Heart right ventricle (tissue), 2 donors: Measurements from ENCODE around the genes NKD1 and RBL2.

DNA sequence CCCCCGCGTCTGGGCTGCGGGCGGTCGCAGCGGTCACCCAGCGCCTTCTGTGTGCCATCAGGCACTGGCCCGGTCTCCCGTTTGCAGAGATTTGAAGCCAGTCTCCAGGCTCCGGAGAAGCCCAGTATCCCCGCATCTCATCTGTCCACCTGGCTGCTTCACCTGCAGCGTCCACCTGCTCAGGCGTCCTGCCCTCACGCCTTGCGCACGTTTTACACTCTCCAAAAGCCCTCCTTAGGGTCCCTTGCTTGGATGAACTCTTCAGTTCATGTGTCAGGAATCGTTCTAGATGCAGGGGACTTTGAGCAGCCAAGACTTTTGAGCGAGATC lies 776 bp downstream of the HEATR3 start:
- PRO-cap, 2 experiments: no peak in any of the 2 experiments

DNA sequence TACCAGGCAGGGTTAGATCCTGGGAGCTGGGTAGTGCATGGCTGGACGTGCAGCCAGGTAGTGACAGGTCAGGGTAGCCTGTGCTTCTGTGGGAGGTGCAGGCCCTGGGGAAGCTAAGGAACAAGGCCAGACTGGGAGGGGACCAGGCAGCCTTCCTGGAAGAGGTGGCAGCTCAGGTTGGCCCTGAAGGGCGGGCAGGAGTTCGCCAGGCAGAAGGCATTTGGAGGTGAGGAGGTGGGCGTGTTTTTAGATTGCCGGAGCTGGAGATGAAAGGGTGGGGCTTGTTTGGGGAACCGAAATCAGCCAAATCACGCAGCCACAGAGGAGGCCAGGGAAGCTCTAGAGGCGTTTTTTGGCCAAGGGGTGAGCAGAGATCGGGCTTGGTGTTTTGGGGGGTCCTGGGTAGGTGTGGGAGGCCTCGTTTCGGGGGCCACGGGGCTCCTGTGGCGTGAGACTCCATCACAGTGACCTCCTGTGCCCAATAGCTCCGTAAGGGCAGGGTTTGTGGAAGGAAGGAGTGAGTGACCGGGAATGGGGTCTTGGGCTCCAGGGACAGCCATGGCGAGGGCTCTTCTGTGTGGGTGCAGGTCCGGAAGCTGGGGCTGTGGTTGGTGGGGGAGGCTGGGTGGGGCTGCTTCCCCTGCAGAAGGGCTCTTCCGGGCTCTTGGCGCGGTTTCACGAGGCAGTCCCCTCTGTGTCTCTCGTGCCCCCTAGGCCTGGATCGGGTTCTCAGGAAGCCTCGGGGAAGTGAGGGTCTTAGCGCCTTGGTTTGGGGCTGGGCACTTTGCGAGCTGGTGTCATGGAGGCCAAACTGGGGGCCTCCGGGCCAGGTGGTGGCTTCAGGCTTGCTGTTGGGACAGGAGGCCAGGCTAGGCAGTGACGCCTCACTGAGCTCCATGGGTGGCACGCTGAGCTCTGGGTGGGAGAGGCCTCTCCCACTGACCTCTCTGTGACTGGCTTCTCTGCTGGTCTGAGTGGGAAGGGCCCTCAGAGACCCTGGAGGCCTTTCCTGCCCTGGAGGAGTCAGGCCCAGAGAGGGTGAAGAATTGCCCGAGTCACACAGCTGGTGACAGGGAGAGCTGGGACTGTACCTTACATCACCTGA lies 7.8 kb downstream of the ADCY7 start:
- PRO-cap, 2 experiments: peak in 2 of 2 experiments; most common plus-strand start position 645 of the sequence (in 2); most common minus-strand start position 575 of the sequence (in 1)

DNA sequence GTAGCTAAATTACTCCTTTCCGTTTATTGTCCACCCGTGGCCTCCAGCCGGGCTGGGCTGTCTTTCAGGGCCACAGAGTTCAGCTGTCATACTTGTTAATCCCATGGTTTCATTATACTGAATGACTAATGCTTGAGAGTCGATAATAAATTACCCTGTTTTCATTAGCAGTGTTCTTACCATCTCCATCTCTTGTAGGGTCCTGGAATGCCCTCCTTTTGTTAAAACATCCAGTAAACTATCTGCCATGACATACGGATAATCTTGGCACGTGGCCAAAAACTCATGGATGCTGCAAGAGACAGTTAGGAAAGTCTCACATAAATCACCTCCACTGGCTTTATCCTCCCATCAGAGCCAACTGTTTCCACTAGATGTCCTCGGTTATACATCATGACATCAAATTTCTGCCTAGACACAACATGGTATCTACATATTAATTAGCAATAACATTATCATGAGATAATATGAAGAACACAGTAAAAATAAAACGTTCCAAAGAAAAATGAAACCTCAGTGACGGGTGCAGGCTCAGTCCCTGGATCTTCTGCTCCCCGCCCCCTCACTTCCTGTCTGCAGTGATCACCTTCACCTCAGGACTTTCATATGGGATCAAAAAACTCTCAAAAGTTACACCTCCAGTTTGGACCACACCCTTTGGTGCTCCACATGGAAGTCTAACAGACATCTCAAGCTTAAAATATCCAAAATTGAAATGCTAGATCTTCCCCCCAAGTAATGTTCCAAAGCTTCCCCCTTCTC lies 45.2 kb downstream of the BRD7 start:
- PRO-cap, 2 experiments: no peak in any of the 2 experiments

DNA sequence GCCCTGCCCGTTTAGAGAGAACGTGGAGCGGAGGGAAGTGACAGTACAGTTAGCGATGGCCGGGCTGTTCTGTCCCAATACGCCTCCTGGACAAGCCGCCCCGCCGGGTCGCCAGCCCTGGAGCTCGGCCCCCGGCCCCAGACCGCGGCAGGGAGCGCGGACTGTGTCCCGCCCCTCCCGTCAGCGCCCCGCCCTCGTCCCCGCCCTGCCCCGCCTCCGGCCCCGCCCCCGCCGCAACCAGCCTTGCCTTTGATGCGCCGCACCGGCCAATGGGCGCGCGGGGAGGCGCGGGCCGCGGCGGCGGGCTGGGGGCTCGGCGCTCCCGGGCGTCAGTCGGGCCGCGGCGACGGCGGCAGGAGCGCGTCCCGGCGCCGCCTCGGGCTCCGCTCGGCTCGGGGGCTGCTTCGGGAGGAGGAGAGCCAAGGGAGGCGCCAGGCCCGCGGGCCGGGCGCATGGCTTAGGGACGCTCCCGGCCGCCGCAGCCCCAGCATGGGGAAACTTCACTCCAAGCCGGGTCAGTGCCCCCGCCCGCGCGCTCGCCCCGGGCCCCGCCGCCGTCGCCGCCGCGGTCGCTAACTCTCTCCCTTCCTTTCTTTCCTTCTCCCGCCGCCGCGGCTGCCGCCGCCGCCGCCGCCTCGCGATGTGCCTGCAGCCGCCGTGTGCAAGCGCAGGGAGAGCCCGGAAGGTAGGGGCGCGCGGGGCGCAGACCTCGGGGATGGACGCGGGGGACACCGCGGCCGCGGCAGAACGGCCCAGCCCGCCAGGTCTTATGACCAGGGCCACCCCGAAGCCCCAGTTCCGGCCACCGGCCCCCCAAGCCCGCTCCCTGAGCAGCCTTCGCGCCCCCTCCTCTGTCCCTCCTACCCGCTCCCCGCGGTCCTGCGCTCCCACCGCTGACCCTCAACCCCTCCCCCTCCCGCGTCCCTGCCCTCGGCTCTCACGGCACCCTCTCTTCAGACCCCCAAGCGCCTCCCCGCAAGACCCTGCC lies at the start of gene NKD1:
TSS of gene NKD1 (plus strand) at position 332 of the 988 bp plus-strand sequence.
- PRO-cap, 2 experiments: peak in 2 of 2 experiments; most common plus-strand start position 332 of the sequence (in 2); most common minus-strand start position 139 of the sequence (in 1)

DNA sequence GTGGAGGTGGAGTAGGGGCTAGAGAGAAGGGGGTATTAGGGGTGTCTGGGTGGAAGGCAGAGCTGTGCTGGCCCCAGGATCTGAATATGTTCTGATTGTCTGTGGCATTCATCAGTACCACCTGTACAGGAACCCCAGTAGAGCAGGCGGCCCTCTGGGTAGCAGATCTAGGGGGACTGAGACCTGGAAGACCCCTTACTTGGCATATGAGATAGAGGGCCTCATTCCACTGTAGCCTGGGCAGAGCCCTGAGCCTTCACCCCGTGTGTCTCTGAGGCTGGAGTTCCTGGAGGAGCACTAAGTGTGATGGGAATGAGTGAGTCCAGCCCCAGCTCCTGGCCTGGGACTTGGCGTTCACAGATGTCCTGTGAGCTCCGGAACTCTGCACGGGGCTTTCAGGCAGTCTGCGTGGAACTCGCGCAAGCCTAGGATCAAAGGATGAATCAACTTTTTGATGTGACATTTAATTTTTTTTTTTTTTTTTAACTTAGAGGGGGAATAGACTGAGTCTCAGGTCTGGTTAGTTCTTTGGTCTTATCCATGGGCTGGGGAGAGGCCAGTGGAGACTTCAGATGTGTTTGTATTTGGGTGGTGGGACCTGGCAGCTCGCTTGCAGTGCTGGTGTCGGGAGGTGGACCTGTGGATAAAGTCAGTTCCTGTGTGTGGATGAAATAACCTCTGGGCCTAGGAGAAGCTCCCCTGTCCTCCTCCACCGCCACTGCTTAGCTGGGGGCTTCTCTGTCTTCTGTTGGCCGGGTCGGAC lies 1.9 kb downstream of the NKD1 start:
- PRO-cap, 2 experiments: no peak in any of the 2 experiments

GRCh38 chr16:50740497-50740834 lies 1.4 kb upstream of the CYLD start:
- PRO-cap, 2 experiments: no peak in any of the 2 experiments

DNA sequence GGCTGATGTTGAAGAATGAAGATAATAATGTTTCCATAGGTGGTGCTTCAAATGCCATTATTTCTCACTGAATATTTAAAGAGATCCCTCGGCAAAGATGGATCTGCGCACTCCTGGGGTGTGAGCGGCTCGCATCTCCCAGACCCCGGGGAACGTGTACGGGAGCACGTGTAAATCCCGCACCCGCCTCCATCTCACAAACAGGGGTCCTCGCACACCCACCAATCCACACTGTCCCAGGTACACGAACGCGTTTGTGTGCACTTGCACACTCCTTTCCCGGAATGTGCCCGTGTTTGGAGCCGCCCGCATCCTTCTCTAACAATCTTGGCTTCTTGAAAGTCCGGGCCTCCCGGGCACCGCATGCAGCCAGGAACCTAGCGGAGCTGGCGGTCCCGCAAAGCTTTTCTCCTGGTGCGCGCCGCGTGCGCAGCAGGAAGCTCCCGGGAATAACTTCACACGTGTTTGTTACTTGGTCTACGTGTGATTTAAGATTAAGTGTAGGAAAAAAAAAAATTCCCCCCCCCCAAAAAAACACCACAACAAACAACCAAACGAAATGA lies 2.5 kb upstream of the SALL1 start:
- PRO-cap, 2 experiments: no peak in any of the 2 experiments

DNA sequence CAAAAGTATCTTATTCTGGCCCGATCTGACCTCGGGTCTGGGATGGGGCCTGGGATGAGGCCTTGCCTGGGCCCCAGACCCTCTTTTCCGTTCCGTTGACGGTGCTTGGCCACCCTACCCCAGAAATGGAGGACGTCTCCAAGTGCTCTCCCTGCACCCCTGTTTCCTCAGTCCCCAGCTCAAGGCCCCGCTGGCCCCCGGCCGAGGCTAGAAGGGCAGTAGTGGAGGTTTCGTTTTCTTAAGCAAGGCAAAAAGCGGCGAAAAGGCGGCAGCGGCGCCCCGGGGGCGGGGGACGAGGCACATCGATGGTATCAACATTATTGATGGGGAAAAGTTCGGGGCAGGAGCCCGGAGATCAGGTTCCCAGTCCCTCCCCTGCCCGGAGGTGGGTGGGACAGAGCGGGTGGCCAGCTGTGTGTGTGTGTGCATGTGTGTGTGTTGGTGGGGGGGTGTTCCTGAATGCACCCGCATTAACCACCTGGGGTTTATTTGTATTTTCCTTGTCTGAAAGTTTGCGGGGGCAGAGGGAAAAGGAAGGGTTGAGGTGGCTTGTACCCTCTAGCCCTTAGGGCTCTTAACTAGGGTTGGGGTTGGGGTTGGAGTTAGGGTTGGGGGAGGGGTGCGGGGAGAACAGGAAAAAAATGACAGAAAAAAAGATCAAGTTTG lies 4.2 kb upstream of the SALL1 start:
- PRO-cap, 2 experiments: no peak in any of the 2 experiments

GRCh38 chr16:51403023-51403487 lies 252.0 kb upstream of the SALL1 start:
- PRO-cap, 2 experiments: no peak in any of the 2 experiments

GRCh38 chr16:51592507-51592990 lies 441.5 kb upstream of the SALL1 start:
- PRO-cap, 2 experiments: no peak in any of the 2 experiments

- PRO-cap, 2 experiments: no peak in any of the 2 experiments
Observed at GRCh38 chr16:51761866-51762436, 610.9 kb upstream of the SALL1 start.

DNA sequence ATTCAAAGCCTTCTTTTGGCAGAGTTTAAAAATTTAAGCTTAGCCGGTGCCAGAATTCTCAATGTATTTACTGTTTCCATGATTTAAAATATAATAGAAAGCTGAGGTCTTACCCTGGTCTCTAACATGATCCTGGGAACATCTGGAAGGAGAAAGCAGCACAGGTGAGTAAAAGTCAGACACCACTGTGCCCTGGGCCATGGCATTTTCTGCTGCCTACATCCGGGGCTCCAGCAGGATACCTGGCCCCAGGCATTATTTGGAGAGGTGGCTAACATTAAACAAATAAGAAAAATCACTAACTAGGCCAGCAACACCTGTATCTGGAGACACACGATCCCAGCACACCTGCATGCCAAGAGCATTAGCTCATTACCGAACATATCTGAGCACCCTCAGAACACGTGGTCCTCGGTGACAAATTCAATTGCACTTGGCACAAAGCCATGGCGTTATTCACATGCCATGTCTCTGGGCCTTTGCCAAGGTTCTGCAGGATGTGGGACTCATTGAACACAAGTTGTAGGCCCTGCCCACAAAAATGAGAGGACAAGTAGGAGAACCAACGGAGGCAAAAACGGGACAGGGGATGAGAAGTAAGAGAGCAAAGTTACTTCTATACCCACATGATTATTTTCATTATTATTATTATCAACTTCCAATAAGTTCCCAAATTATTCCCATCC lies 552.4 kb downstream of the TOX3 start:
- PRO-cap, 2 experiments: no peak in any of the 2 experiments

DNA sequence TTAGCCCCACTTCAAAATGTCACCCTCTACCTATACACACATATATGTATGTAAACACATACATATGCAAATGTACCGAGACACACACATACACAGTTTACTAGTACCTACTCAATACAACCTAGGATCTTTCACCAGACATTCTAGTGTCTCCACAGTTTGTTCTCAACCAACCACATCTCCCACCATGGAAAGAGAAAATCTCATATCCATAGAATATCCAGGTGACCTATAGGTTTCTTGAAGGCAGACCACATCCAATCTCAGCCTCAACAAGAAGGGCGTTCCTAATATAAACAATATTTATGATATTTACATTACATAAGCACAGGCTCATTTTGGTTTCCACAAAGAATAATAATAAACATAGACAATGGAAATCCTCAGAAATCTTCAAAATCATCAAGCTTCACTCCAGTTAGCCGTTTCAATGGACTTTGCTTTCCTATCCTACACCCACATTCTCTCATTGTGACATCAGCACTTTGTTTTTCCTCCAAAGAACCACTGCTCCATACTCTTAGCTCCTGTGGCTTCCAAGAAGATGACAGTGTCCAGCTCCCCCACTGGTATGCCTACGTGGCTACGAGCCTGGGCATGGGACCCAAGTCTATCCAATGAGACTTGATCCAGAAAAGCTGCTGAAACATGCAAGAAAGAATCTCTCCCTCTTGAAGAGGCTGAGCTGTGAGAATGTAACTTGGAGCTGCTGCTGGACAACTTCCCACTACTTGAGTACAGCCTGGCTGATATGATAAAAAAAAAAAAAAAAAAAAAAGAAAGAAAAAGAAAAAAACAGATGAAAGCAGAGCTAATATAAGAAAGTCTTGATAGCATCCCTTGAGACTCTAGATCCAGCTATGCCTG lies 9.6 kb downstream of the TOX3 start:
- PRO-cap, 2 experiments: no peak in any of the 2 experiments

GRCh38 chr16:52544975-52545600 lies 1.9 kb downstream of the TOX3 start:
- PRO-cap, 2 experiments: no peak in any of the 2 experiments

DNA sequence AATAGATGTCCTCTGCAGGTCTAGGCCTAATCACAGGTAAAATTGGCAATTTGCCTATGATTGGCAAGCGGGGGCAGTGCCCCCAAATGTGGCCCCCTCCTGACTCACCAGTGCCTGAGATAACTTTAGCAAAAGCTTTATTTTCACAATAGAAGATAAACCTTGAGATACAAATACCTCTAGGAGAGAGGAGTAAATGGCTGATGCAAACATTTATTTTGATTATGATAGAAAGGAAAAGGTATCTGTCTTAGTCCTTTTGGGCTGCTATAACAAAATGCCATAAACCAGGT lies 132.9 kb upstream of the TOX3 start:
- PRO-cap, 2 experiments: peak in 1 of 2 experiments; most common plus-strand start position 63 of the sequence (in 1)

DNA sequence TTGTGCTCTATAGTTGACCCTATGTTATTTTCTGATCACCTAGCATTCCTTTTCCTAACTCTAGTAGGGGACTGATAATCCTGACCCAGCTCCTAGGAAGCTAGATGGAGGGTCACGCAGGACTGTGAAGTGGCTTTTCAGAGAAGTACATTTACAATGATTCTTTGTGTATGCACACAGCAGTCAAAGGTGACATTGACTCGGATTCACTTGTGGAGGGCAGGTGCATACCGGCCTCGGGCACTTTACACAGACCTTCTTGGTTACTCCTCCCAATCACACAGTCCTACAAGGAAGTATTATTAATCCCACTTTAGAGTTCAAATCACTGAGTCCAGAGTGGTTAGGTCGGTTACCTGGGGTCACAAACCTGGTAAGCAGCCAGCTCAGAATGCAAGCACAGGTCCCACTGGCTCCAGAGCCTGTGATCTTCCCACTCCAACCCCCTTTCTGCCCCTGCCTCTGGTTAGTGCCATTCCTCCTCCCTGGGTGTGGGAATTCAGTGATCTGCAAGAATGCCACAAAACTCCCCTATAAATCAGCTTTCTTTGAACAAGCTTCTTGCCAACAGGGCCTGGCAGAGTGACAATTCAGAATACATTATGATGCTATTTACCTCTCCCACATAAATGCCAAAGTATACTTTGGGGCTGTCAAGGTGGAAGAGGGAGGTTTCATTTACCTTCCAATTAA lies 7.1 kb downstream of the CHD9NB start:
- PRO-cap, 2 experiments: no peak in any of the 2 experiments

GRCh38 chr16:53156351-53157198 lies 101.8 kb downstream of the CHD9 start:
- PRO-cap, 2 experiments: no peak in any of the 2 experiments

- PRO-cap, 2 experiments: no peak in any of the 2 experiments
Observed at GRCh38 chr16:53245305-53245926, 188.9 kb upstream of the RBL2 start.

DNA sequence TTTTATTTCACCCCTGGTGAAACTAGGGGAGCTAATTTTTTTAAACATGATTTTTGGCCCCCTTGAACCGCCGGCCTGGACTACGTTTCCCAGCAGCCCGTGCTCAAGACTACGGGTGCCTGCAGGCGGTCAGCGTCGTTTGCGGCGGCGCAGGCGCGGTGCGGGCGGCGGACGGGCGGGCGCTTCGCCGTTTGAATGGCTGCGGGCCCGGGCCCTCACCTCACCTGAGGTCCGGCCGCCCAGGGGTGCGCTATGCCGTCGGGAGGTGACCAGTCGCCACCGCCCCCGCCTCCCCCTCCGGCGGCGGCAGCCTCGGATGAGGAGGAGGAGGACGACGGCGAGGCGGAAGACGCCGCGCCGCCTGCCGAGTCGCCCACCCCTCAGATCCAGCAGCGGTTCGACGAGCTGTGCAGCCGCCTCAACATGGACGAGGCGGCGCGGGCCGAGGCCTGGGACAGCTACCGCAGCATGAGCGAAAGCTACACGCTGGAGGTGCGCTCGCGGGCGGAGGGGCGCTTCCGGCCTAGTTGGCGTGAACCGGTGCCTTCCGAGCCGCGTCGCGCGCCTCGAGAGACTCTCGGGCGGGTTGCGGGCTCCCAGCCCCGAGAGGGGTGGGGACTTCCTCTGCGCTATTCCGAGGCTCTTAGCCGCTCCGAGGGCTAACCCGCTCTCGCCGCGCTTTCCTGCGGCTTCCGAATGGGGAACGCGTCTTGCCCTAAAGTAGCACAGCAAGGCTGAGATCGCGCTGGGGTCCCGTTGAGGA lies at the start of gene RBL2:
TSS of gene RBL2 (plus strand) at position 167 of the 763 bp plus-strand sequence.
- PRO-cap, 2 experiments: peak in 2 of 2 experiments; most common plus-strand start position 135 of the sequence (in 1); most common minus-strand start position 77 of the sequence (in 2)

DNA sequence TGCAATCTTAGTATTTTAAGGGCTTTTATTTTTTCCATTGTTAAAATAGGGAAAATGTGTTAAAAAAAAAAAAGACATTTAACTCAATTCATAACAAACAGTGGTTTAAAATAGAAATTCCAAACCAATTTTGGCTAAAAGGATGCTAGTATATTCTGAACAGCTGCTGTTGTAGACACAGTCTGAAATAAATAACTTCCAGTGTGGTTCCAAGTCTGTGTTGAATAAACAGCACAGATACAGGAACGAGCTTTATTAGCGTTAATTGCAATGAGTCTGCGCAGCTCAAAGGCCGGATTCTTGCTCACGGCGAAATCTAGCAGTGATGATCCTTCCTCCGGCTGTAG lies 46.8 kb upstream of the AKTIP start:
- PRO-cap, 2 experiments: no peak in any of the 2 experiments